Vermiform appendix (tissue), 1 donor: ENCODE measurements around a stretch of chr16.

DNA sequence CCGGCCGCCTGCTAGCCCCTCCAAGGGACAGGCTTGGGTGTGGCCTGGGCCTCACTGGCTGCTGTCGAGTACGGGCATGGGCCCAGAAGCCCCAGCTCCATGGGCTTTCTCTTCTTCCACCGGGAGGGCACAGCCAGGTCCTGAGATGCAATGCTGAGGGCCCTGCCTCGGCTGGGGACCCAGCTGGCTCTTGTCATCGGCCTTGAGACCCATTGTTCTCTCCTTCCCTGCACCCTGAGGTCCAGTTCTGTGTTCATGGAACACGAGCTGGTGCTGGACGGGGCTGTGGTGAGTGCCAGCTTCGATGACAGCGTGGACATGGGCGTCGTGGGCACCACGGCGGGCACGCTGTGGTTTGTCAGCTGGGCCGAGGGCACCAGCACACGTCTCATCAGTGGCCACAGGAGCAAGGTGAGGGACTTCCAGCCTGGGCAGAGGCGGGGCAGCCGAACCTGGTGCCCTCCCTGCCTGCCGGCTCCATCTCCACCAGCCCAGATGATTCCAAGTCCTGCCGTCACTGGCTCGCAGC is 5.4 kb upstream of the RHOT2 start:
- PRO-cap, result no peak

- PRO-cap, result no peak
These were observed 1.8 kb upstream of the RHBDL1 start for GRCh38 chr16:673372-674311.

DNA sequence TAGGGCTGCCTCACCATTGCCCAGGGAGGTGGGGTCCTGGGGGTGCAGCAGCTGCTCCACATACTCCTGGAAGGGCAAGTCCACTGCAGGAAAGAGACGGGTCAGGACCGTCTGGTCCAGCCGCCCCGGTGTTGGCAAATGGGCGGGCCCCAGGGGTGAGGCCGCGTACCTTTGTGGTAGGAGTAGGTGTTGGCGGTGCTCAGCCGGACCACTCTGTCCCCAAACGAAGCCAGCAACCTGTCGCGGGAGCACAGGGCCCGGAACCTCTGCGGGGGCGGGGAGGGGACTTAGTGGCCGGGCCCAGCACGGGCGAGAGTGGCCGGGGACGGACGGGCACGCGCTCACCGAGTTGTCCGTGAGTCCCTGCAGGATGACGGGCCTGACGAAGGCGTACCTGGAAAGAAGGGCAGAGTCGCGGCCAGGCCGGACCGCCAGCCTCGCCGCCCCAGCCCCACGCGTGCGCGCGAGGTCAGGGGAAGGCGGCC is 576 bp downstream of the JMJD8 start:
- PRO-cap, result no peak

DNA sequence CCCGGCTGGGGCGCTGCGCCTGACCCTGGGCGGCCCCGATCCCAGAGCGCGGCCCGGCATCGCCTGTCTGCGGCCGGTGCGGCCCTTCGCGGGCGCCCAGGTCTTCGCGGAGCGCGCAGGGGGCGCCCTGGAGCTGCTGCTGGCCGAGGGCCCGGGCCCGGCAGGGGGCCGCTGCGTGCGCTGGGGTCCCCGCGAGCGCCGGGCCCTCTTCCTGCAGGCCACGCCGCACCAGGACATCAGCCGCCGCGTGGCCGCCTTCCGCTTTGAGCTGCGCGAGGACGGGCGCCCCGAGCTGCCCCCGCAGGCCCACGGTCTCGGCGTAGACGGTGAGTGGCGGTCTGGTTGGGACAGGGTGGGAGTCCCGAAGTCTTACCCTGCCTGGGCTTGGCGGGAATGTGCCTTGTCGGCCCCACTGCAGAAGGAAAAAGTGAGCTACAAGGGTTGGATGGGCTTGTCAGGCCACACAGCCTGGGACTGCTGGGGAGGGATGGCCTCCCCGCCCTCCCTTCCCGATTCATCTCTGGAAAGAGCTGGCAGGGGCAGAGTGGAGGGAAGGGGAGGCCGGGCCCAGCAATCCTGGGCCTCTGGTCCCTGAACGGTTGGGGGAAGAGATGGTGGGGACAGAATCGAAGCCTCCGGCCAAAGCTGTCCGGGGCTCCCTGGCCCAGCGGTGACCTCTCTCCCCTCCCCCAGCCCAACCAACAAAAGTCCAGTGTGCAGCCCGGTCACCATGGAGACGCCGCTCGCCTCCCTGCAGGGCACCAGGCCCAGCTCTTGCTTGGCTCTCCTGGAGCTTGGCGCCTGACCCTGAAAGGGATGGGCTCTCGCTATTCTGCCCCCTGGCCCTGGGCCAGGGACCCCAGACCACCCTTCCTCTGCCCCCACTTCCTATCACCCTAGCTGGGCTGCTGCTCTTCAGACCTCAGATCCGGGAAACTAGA is 1.0 kb downstream of the METRN start:
- PRO-cap, result no peak

DNA sequence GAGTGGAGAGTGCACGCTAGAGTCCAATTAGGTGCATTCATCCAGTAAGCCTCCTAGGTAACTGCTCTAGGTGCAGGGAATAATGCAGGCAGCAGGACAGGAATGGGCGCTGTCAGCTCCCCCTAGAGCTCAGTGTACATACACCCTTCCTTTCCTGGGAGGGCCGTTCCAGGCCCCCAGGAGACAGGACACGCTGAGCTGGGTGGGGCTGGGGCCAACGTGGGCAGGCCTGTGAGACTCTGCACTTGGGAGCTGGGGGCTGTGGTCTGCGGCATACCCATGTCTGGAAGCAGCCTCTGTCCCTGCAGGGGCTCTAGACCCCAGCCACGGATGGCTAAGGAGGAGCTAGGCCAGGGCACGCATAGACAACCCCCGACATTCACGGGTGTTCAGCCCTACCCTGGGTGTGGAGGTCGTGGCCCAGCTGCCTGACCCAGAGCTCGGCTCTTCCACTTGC is 1.1 kb upstream of the ANTKMT start:
- PRO-cap, result no peak

DNA sequence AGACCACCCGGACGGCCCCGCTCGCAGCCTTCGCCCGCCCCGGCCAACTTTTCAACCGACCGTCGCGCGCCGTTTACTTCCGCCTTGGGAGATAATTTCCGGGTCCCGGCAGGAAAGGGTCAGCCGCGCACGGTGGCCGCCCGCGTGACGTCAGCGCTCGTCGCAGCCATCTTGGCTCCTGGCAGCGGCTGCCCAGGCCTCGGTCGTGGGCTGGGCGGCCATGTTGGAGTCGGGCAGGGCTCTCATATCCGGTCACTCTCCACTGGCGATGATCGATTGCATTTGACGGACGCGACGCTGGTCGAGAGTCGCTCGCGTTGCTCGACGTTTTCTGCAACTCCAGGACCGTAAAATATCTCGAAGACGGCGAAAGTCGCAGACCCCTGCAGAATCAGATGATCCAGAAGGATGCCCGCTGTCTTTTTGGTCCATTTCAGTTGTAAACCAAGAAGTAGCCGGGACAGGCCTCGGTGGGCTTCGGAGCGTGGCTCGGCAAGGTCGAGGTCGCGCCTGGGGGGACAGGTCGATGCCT is 7.2 kb upstream of the GNG13 start:
- PRO-cap, result bidirectional peak, plus-strand start at position 271 of the sequence, minus-strand start at position 75 of the sequence

GRCh38 chr16:813326-814283 is 13.1 kb upstream of the GNG13 start:
- PRO-cap, result no peak

- PRO-cap, result no peak
These were observed 410 bp downstream of the SOX8 start for GRCh38 chr16:982080-982279.

- PRO-cap, result no peak
These were observed 9.2 kb downstream of the SOX8 start for GRCh38 chr16:990570-991453.

DNA sequence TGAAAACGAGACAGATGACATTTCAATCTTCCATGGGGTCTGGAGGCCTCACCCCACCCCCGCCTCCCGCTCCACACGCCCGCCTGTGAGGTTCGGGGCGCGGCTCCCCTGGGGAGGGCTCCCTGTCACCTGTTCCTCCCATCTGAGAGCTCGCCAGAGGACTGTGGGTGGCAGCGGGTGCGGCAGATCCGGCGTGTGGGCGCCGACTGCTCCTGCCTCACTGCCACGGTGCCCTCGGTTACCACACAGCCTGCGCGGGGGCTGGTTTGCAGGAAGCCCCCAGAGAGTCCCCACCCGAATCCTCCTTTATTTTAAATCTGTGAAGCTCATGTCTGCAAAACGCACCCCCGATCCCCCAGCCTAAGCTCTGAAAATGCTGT is 16.2 kb downstream of the SOX8 start:
- PRO-cap, result bidirectional peak, plus-strand start at position 156 of the sequence, minus-strand start at position 144 of the sequence

DNA sequence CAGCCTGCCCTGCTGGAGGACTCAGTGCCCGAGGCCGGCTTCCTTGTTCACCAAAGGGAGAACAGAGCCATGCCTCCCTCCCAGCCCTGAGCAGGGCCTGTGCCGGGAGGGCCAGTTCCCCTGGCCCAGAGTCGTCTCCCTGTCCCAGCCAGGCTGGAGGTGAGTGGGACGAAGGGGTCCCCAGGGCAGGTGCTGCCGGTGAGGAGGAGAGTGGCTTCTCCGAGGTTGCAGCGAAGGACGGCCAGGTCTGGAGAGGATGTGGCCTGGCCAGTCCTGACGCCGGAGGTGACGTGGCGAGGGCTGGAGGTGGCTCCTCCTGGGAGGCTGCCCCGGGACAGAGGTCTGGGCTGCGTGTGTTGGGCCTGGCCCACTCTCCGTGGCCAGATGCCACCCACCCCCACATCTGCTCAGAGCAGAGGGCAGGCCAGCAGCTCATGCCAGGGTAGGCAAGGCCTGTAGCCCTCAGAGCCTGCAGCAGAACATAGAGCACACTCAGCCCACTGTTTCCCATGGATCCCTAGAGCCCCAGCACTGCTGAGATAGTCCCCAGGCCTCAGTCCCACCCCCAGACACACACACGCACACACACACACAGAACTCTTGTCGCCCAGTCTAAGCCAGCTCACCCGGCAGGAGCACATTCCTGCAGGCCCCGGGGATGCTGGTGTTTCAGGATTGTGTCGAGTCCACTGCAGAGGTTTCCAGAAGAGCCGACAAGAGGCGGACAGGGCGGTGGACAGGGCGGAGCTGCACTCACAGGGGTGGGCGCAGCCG is 33.1 kb downstream of the SOX8 start:
- PRO-cap, result no peak

DNA sequence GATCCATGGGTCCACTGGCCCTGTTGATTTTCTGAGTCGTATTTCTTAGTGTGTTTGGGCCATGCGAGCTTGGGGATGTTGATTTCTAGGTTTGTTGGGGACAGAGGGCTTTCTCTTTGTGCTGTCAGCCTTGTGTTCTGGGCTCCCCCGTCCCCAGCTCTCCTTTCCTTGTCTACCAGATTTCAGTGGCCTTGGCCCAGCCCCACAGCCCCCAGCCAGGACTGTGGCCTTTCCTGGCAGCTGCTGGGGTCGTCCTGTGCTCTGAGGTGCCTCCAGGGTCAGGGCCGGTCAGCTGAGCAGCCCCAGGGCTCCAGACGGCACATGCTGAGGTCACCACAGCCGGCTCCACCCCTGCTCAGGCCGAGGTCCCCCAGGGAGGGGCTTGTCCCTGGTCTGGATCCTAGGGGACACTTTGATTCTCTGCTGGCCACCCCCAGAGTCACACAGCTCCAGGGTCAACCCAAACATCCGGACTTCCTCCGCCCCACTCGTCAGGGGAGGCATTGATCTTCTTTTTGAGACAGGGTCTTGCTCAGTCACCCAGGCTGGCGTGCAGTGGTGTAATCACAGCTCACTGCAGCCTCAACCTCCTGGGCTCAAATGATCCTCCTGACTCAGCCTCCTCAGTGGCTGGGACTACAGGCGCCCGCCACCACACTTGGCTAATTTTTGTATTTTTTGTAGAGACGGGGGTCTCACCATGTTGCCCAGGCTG is 4.5 kb downstream of the SSTR5 start:
- PRO-cap, result no peak

GRCh38 chr16:1203778-1204419 is 21.2 kb downstream of the TPSG1 start:
- PRO-cap, result no peak

DNA sequence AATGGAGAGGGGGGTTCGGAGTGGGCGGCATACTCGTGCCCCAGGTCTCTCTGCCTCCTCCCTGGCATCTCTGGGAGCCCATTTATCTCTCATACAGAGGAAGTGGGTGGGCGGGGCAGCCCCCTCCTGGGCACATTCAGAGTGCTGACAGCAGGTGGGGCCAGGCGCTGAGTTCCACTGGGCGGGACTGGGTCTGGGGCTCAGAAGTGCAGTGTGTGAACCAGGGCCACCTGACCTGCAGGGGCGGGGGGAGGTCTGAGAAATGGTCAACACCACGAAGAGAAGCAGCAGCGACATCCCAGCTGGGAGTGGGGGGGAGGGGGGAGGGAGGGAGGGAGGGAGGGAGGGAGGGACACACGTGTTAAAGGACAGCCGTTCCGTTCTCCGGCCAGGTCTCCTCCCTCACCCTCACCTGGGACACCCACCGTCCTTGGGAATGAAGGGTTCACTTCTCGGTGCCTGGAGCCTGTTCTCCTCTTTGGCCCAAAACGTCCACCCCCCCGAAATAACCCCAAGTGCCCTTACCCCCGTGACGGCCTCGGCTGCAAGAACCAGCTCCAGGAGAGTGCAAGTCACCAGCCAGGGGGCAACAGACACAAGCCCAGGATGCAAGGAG is 20.2 kb upstream of the UBE2I start:
- PRO-cap, result no peak

- PRO-cap, result no peak
These were observed 2.4 kb downstream of the TSR3 start for GRCh38 chr16:1349053-1349811.

- PRO-cap, result no peak
These were observed 12.0 kb downstream of the GNPTG start for GRCh38 chr16:1363645-1364128.

DNA sequence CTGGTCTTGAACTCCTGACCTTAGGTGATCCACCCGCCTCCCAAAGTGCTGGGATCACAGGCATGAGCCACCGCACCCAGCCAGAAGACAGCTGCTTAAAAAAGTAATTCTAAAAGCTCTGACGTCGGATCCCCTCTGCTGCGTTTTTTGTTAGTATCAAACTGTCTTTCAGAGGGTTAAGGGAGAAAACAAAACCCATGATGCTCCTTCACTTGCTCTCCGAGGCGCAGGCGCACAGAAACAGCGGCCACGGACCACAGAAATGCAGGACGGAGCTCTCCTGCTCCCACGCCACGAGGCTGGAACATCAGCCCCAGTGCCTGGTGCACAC is 13.4 kb downstream of the GNPTG start:
- PRO-cap, result unidirectional peak, minus-strand start at position 220 of the sequence

DNA sequence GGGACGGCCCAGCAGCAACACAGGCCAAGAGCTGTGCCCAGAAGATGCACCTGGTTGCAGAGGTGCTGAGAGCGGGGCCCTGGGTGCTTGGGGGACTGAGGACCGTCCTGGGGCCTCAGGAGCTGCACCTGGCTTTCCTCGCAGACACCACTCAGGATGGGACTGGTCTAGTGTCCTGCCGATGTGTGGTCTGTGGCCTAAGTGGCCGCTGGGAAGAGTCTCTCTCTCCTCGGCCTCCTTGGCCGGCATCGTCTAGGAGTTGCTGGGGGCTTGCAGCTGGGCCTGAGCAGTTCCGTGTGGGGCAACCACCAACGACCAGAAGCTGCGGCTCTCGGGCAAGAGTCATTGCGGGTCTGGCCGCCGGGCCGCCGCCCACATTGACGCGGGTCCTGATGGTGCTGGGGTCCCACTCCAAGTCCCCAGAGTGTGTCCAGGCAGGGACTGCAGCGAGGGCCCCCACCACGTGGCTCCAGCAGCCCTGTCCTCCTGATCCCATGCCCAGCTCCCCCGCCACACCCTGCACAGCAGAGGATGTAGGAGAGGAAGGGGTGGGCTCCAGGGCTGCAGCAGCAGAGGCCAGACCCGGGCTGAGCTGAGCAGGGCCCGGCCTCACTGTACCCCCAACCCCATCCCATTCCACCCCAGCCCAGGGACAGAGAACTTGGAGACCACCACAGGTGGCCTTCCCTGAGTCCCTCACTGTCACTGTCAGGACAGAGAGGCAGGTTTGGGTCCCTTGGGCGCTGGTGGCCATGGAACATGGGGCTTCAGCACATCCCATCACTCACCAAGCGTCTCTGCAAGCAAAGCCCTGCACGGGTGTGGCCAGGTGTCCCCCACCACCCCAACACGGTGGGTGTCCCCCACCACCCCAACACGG is 30.9 kb downstream of the UNKL start:
- PRO-cap, result no peak

DNA sequence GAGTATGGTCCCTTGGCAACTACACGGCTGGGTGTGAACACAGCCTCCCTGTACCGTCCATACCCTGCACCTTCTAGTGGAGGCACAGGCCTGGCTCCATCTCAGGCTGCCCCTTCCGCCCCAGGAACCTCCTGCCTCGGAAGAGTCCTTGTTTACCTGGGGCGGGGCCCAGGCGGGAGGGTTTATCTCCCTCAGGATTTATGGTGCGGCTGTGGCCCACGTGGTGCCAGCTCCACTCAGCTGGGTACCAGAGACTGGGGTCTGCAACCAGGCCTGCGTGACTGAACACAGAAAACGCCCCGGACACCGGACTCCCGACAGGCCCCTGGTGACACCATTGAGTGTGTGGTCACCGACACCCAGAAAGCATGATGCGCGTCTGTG is 19.0 kb downstream of the UNKL start:
- PRO-cap, result no peak

DNA sequence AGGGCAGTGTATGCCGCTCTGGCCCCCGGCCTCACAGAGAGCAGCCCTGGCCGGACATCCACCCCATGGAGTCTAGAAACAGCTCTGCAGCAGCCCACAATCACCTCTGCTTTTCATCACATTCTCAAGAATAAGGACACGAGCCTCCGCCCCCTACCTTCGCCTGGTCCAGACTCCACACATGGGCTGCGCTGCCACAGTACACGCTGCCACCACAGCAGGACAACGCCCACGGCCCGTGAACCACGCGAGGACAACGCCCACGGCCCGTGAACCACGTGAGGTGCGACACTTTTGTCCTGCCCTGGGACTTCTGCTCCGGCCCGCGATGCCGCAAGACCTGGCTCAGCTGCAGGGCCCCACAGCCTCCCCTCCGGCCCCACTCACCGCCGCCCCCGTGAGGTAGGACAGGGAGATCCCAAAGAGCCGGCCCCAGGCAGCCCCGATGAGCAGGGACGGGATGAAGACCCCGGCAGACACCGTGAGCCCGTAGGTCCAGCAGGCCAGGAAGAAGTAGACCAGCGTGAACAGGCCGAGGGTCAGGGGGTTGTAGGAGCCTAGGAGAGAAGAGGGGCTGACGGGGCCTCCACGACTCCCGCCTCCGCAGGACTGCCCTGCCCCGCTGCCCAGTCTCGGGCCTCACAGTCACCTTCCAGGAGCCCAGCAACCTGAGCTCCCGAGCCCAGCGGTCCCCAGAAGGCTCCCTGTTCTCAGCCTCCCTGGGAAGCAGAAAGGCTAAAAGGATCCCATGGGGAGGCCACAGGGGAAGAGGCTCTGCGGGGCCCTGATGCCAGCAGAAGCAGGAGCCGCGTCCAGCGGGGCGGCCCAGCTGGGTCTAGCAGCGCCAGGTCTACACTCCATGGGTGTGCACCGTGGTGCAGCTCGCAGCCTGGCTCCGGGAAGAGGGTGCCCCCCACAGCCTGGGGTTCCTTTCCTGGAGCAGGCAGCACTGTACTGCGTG is 6.0 kb upstream of the CCDC154 start:
- PRO-cap, result no peak